SP-49 (cell line): Measurements from ENCODE around the genes TTC4 and TMEM61.

DNA sequence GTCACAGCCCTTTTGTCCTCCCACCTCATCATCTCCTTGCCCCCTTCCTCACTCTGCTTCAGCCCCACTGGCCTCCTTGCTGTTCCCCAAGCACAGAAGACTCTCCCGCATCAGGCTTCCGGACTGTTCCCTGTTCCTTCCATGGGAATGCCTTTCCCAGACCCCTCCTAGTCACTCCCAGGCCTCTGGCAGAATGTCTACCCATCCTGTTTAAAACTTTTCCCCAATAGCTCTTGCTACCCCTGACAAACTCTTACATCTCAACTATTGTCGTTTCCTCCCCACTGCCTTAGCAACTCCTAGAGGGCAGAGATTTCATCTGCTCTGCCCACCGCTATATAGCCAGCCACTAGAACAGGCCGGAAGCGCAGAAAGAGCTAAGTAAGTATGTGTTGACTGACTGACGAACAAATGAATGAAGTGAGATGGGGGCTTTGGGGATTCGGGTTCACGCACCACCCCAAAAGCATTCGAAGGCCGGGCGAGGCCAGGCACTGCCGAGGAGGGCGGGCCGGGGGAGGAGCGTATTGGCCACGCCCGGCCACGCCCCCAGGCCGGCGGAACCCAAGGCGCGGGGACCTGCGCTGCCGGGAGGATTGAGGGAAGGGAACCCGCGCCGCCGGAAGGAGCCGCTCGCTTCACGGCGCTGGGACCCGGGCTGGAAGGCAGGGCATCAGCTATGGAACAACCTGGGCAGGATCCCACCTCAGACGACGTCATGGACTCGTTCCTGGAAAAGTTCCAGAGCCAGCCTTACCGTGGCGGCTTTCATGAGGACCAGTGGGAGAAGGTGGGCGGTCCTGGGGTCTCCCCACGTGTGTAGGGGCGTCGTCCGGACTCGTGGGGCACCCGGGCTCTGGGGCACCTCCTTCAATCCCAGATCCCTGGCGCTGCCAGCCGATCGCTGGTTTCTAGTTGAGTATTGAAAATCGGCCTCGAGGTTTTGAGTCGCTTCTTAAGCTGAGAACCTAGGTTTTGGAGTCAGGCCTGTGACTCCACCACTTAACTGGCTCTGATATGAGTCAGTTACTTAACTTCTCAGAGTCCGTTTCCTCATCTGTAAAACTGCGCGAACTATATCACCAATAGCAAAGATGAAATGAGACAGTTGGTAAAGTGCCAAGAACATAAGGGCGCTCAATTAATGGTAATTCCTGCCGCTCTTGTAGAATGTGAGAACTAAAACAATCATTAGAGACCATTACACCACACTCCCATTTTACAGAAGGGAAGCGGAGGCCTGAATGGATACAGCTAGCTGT is at the start of gene TTC4:
Gene TTC4 (plus strand): TSS at position 632 of the 1,262 bp plus-strand sequence.
- PRO-cap: unidirectional peak, plus-strand start at position 639 of the sequence

DNA sequence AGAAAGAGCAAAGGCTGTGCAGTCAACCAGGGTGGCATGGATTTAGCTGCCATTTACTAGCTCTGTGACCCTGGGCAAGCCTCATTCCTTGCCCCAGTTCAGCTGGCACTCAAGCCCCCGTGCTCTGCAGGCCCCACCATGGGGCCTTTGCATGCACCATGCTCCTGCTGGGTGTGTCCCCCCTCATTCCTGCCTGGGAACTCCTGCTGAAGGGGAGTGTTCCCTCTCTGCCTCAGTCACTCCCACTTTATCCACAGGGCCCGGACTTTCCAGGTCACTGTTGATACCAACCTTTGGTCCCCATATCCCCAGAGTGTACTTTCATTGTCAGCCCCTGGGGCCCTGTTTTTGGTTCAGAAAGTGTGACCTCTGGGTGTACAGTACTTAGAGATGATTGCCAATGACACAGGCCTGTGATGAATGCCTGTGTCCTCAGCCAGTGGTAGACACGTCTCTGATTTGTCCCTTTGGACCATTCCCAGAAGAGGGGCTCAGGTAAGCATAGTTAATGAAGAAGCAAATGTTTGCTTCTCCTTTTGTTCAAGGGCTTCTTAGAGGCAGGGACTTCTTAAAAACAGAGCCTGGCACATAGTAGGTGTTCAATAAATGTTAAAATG is 2.9 kb downstream of the TTC22 start:
- PRO-cap: no peak

DNA sequence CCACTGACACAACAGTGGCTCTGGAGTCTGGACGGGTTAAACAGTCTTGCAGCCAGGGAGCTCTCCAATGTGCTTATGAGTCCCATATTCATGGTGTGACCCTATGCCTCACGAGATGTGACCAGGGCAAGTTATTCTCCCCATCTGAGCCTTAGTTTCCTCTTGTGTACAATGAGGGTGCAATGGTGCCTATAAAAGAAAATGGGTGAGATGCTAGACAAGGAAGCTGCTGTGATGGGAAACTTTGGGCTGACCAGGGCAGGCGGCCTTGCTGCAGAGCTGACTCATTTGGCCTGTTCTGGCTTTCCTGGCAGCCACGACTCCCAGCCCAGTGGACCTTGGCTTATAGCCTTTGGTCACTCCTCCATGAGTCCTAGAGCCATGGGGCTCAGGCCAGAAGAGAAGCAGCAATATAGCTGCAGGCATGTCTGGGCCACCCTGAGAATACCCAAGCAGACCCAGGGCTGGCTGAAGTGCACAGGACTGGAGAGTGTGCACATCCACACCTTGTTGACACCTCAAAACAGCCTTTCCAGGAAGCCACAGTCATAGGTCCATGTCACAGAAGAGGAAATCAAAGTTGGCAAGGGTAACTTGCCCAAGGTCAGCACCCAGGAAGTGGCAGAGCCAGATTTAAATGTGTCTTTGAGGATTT is 1.8 kb upstream of the LEXM start:
- PRO-cap: no peak

DNA sequence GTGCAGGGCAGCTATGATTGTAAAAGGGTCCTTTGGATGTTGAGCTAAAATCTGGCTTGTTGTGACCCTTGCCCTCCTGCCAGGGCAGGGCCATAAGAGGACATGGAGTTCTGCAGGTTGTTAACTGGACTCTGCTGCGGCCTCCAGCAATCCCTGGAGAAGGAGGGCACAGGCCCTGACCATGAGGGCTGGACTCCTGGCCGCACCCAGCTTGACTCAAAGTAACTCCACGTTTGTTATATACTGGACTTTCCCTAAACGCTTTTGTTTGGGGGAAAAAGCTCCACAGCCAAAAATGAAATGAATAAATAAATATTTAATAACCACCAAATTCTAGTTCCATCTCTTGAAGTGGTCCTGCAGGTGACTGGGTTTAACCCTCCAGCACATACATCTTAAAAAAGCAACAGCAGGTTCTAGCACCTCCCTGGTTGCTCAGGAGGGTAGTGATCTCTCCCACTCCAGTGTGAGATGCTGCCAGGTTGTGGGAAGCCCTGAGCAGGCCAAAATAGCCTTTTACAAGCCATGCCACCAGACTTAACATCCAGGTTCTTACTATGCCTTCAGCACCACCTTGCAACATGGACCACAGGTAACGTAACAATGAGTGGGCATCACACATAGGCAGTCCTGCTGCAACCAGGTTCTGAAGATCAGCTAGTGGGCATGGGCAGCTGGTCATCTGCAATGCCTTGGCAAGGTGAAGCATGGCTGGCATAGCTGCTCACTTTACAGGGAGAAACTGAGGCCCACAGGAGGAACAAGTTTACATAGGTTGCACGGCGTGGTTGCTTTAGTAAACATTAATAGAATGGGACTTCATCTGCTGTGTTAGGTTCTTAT is 40.2 kb downstream of the LEXM start:
- PRO-cap: no peak

DNA sequence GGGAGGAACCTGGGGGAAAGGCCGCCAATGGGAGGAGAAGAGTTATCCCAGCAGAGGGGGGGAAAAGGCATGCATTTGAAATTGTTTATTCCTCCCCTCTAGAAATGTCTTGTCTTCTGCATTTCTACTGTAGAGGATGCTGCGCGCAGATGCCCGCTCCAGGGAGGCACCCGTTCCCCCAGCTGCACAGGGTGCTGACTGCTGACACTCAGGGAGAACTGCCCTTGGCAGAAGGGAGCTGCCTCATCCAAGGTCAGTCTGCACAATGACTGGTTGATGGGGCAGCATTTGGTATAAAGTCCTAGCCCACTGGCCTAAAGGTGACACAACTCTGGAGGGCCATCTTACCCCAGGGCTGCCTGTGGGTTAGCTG is 29.0 kb downstream of the DHCR24 start:
- PRO-cap: no peak

DNA sequence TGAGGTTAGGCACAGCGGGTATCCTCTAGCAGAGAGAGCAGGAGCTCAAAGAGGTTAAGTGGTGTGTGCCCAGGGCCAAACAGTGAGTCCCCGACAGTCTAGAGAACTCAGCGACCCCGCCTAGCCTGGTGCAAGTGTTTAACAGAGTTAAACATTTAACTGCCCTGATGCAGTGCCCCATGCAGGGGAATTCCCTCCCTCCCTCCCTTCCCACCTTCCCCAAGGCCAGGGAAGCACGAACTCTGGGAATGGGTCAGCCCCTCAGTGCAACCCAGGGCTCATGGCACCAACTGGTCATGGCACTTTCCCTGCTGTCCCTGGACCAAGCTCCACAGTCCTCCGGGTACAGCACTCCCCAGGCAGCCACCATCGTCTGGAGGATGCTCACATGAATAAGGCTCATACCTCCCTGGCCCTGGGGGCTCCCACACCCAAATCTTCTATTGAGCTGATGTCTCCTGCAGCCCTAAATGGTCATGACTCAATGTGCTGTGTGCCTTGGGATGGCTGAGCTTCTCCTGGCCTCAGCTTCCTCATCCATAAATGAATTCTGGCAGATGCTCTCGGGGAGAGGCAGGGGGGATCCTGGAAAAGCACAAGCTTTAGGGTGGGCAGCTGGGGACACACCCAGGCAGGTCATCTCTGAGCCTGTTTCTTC is 21.3 kb downstream of the DHCR24 start:
- PRO-cap: no peak

GRCh38 chr1:54927289-54927852 is 40.4 kb upstream of the DHCR24 start:
- PRO-cap: no peak

DNA sequence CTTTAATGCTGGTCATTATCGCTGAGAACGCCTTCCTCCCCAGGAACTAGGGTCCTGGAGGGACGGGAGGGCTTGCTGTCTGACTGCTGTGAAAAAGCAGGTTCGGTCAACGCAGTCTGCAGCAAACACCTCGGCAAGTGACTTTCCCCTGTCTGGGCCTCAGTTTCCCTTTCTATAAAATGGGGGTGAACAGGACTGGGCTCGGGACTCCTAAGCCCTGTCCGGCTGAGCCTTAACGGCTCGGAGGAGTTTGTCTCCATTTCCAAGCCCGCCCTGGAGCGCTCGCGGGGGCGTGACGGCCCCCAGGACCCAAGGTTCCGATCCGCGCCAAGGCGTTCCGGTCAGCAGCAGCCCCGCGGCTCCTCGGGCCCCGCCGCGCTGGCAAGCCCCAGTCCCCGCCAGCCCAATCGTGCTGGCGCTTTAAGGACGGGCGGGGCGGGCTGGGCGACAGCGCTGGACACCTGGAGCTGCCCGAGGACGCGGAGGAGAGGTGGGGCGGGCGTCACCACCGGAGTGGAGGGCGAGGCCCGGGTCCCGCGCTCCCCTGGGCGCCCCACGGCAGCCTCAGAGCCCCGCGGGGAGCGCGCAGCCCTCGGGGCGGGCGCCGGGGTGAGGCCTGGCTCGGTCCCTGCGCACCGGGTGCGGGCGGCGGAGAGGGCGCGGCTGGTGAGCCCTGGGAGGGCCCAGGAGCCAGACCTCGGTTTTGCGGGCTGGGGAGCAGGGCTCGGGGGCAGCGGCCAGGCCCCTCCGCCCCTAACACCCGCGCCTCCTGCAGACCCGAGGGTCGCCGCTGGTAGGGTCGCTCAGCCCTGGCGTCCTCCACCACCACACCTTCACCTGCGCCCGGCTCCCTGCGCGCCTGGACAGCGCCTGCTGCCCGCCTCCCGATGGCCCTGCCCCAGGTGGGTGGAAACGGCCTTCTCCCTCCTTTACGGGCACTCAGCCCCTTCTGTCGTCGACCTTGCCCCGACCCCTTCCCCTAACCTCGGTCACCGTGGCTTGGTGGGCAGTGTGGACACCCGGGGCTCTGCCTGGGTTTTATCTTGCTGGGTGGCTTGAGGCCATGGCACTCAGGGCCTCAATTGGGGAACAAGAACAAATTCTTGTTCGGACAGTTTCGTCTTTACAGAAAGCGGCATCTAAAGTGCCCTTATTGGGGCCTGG is at the start of gene TMEM61:
Gene TMEM61 (plus strand): TSS at position 450 of the 1,164 bp plus-strand sequence.
- PRO-cap: no peak

- PRO-cap: no peak
Observed at GRCh38 chr1:55040516-55041373, 1.4 kb downstream of the PCSK9 start.

- PRO-cap: no peak
Observed at GRCh38 chr1:55064794-55065412, 25.6 kb downstream of the PCSK9 start.

- PRO-cap: no peak
Observed at GRCh38 chr1:55214083-55214454, 1.1 kb downstream of the USP24 start.

- PRO-cap: no peak
Observed at GRCh38 chr1:55328979-55329599, 113.9 kb upstream of the USP24 start.

GRCh38 chr1:55375402-55375639 is 160.2 kb upstream of the USP24 start:
- PRO-cap: no peak

- PRO-cap: no peak
Observed at GRCh38 chr1:55429305-55429644, 214.1 kb upstream of the USP24 start.

GRCh38 chr1:55584693-55585328 is 369.6 kb upstream of the USP24 start:
- PRO-cap: no peak

DNA sequence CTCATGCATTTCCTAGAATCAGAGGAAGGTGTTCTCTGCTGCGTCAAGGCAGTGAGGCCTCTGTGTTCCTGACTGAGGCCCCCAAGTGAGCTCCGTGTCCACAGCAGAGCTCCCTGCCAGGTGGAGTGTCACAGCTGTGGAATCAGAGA is 323.6 kb downstream of the PLPP3 start:
- PRO-cap: no peak

DNA sequence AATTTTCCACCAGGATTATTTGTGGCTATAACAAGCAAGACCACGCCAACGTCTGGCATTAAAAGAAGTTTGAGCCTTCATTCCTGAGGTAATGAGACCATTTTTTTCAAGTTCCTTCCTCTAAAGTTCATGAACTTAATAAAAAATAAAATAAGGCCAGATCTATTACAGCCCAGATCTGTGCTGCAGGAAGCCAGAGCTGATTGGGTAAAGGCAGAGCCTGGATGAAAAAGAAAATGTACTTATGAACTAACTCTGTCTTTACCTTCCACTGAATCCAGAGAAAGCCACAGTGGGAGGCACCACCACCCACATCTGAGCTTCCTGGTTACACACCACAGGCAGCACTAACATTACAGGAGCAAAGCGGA is 293.7 kb downstream of the PLPP3 start:
- PRO-cap: no peak

DNA sequence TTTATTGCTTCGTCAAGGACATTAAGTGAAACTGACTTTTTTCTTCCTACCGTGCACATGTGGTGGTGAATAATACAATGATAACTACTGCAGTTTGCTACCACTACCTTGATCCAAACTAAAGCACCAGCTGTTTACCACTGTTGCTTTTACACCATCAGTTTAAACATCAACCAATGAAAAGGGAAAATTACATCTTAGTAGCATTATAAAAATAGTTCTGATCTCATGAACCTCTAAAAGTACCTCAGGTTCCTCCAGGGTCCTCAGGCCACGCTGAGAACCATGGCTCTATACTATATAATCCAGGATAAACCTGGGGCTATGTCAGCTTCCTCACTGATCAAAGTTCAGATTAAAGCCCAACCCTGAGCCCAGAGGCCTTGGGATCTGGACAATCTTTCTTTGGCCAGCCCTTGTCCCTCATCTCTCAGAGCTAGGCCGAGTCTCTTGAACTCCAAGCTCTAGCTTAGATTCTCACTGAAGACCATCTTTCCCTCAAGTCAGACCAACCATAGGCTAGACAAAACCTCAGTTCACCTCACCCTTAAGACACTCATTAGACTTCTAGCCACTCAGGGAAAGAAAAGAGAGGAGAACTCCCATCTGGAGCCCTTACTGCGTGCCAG is 168.4 kb downstream of the PLPP3 start:
- PRO-cap: no peak

DNA sequence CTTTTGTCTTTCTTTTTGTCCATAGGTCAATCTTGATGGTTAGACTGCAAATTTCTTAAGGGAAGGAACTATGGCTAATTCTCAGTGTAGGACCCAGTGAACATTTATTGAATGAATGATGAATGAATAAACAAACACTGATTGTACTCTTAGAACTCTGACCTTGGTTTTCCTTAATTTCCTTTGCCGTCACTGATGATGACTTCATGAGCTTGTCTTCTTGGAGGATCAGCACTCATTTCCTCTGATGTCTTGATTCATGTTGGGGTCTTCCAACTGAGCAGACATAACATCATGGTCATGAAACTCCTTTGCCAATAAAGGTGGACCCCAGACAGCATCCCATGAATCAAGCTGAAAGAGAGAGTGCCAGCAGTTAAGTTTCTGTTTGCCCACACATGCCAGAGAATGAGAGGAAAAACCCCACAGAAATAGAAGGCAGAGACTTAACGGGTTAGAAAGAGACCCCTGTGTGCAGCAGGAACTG is 96.2 kb downstream of the PLPP3 start:
- PRO-cap: no peak

DNA sequence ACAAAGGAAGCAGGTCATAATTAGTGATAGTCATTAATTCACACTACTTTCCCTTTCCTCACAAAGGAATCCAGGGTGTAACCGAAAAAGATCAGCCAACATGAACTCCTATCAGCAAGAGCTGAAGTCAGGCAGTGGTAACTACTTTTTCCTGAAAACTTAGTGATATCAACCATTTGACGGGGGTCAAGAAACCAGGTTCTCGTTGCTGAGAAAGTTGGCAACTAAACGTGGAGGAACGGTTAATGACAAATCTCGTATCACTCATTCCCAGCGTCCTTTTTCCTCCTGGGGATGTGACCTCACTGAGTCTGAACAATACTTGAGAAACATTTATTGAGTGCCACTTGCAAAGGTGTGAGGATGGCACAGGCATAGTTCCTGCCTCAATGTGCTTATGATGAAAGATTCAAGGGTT is 82.3 kb downstream of the PLPP3 start:
- PRO-cap: no peak